ENCODE measurements around a stretch of chr20.

DNA sequence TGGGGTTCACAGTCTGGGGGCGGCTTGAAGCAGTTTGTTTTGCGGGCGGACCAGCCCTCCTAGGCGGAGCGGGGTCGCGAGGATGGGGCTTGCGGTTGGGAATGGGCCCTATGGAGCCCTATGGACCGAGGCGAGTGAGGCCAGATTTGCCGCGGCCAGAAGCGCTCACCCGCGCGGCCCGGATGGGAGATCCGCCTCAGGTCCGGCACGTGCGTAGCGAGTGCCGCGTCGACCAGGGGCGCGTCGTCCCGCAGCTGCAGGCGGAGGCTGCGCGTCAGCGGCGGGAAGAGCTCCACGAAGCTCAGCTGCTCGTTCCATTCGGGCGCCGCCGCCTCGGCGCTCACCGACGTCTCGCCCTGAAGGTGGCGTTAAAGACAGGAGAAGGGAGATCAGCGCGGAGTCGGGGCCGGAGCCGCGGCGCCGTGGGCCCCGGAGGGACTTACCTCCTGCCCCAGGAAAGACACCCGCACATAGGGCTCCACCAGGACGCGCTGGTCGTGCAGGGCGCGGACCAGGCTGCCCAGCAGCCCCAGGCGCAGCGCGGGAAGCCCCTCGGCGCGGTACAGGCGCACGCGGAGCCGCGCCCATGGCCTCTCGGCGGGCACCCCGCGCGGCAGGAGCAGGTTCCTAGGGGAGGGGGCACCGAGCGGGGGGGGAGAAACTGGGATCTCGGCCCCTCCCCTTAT is 14.1 kb upstream of the SPAG4 start:
- PRO-cap, result no peak

- PRO-cap, result no peak
Observed at GRCh38 chr20:35698282-35698715, 853 bp downstream of the NFS1 start.

DNA sequence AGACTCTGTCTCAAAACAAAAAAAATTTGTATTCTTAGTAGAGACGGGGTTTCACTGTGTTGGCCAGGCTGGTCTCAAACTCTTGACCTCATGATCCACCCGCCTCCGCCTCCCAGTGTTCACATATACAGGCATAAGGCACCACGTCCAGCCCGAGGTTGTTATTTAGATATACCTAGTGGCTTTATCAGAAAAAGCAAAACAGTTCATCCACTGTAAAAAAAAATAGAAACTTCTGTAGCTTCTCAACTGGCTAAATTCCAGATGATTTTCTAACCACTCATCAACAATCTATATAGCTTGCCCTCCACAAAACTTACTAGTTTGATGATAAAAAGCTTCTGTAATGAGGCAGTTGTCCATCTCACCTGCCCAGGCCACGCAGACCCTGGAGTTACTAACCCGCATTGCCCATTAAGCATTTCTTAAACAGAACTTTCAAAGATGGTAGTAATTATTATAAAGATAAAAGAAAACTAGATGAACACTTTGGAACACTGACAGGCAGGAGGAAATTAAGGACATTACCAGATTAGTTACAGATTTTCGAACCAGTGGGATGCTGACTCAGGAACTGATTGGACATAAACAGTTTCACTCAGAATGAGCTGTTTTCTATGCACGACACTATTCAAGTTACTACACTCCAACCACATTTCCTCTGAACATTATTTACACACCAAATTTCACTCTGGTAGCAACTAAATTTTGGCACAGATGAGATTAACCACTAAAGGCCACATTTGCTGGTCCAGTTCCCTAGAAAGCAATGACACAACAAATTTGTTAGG is 2.7 kb downstream of the ROMO1 start:
- PRO-cap, result unidirectional peak, minus-strand start at position 667 of the sequence

DNA sequence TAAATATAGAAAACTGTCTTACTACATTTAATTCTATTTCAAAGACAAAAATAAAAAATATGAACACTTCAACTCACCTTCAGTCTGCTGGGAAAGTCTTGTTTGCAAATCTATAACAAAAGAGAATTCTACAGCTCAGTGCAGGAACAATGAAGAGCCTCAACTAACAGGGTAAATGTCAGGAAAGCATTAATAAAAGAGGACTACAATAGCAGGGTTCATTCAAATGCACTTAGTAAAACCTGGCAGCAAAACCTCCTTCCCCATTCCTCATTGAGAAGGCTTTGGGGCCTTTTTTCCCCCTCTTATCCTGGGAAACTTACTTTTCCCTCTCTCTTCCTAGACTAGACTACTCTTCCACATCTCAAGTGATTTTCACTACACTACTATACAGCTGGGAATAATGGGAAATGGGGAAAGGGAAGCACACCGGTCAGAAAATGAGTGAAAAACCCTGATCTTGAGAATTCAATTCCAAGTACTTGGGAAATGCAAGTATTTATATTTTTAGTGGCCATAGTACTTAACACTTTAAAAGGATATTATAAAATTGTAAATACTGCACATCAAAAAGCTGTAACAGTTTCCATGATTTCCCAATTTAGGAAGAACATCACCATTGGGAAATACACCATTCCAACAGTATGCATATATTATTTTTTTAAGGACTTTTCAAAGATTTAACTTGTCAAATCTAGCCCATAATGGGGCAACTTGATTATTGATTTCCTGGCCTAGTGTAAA is 10.1 kb downstream of the ROMO1 start:
- PRO-cap, result no peak

DNA sequence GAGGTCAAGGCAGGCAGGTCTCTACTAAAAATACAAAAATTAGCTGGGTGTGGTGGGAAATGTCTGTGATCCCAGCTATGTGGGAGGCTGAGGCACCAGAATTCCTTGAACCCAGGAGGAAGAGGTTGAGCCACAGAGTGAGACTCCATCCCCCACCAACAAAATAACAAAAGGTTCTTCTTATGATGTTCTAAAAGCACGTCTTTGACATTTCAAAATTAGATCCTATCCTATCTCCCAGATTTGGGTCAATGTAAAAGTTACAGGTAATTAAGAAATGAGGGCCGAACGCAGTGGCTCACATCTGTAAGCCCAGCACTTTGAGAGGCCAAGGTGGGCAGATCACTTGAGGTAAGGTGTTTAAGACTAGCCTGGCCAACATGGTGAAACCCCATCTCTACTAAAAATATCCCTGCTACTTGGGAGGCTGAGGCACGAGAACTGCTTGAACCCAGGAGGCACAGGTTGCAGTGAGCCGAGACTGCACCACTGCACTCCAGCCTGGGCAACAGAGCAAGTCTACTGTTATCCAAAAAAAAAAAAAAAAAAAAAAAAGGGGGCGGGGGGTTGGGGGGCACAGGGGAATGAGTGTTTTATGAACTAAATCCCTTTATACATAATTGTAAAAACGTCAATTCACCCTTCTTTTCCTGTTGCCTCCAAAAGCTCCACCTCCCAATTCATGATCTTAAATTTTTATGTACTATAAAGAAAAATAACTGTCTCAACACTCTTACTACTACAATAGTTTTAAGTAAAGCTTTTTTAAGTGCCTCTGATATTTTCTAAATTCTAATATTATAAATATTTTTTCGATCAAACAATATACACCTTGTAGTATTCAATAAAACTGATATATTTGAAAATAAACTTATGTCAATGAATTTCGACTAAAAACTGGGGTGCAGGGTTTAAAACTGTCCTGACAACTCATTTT is 13.0 kb downstream of the ROMO1 start:
- PRO-cap, result no peak

DNA sequence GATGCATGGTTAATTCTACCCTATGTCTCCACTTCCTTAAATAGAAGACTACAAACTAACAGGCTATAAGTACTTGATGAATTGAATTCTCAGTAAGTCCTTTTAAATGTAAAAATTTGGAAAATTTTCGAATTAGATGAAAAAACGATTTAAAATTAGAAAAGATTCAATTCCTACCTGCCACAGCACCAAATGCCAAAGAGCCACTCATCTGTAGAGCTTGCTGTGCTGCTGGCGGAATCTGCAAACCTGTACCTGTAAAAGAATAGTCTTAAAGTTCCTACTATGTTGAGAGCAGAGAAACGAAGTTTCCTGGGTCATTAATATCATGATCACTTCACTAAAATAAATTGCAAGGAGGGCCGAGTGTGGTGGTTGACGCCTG is 13.6 kb downstream of the ROMO1 start:
- PRO-cap, result no peak

DNA sequence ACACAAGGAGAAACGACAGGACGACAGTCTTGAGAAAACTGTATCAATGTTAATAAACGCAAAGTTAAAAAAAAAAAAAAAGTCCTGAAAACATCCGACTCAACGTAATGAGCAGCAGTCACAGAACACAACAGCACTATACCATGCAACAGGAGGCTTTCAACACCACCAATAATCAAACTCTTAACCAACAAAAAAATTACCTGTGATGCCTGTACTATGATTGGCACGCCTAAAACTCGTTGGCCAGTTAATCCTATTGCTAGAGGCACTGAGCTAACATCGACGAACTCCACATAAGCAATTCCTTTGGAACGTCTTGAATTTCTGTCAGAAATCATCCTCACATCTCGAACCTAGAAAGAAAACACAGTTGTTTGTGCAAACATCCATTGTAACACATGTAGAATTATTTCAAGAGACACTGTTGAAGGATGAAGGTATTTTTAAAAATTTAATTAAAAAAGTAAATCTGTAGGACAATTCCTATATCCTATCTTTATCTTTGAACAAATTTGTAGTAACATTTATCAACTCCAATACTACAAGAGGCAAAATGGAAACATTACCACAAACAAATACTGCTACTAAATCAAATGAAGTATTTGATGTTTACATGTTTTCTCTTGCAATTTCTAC is 17.6 kb downstream of the RBM39 start:
- PRO-cap, result no peak

DNA sequence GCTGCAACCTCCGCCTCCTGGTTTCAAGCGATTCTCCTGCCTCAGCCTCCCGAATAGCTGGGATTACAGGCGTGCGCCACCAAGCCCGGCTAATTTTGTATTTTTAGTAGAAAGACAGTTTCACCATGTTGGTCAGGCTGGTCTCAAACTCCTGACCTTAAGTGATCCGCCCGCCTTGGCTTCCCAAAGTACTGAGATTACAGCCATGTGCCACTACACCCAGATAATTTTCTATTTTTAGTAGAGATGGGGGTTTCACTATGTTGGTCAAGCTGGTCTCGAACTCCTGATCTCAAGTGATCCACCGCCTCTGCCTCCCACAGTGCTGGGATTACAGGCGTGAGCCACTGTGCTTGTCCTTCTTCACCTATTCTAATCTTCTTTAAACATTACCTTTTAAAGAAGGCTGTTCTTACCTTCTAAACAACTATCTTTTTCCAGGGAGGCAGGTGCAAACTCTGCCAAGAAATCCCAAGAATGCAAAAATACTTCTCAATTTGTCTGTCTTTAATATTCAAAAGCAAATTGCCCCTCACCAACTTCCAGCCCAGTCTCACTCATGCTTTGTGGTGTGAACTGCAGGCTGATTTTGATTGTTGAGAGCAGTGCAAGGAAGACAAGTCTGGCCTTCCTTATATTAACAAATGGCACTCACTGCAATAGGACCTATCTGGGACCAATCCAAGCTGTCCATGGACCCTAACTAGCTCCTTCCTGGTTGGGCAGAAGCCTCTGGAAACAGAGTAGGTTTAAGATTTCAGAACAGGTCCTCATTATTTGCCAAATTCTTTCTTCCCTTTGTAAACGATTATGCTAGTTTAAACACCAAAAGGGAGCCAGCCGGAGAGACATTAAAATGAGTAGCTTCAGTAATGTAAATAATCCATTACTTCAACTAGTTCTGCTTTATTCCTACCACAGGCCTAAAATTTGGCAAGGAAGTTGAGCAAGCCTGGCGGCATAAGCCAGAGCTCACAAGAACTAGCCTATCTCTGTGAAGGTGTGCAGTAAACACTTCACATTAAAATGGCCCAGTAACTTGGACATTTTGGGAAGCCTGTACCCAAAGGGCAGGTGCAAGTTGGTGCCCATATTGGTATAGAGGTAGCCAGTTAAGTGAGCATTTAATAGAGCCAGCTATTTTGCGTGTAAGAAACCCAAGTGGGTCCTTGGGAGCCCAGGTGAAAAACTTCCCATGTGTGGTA is 1.6 kb downstream of the SCAND1 start:
- PRO-cap, result no peak

DNA sequence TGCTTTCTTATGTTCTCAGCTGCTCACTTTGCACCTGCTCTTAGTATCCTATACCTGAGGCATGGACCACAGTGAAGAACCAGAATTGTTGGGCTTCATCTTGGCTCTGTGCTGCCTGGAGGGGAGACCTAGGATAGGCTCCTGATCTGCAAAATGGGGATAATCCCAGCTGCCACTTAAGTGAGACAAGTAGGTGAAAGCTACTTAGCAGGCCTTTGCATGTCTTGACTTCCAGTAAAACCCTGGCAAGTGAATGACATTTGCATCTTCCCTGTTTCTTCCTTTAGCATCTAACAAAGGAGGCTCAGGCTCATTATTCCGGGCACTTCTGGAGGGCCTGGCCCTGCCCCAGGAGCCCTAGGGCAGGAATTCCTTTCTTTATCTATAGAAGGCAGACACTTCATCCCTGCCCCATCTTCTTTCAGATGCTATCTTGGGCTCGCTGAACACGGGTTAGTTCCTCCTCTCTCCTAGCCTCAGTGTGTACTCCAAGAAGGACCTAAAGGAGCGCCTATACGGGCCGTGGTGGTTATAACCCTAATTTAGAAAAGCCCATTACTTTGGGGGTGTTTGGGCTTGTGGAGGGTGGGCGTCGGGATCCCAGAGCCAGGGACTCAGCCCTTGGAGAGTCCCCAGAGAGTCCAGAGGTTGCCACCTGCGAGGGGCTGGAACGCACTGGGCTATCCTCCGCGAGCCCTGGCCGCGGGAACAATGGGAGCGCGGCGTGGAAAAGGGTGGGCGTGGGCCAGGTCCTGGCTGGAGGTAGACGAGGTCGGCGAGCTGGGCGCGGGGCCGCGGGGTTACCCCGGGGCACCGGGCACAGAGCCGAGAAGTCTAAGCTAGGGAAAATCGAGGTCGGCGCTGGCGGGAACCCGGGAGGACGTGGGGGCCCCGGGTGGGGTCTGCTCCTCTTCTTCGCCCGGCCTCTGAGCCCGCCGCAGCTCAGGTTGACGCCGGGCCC is 62.8 kb upstream of the EPB41L1 start:
- PRO-cap, result no peak

DNA sequence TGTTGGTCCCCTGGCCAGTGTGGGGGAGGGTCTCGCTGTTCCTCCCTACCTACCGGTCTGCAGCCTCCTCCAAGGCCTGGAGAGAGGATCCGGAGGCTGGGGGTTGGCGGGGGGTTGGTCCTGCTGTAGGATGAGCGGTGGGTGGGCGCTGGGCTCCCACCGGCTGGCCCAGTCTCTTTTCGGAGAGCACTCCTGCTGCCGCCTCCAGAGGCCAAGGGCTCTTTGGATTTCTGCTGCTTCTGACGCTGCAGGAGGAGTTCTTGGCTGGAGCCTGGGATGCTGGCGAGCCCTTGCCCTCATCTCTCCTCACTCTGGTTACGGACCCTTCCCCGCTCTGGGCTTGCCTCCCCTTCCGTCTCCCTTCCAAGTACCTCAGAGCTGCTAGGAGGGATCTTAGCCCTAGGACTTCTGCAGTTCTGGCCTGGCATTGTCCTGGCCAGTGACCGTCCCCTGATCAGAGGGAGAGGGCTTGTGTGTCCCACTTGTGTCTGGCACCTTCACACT is 522 bp downstream of the EPB41L1 start:
- PRO-cap, result no peak

GRCh38 chr20:36570669-36570956 is 2.8 kb upstream of the TGIF2 start:
- PRO-cap, result no peak

GRCh38 chr20:36594036-36594590 is 11.5 kb upstream of the RAB5IF start:
- PRO-cap, result no peak

GRCh38 chr20:36676756-36677092 is 30.7 kb upstream of the SLA2 start:
- PRO-cap, result no peak

- PRO-cap, result no peak
Observed at GRCh38 chr20:36908200-36909031, 32.5 kb downstream of the TLDC2 start.

DNA sequence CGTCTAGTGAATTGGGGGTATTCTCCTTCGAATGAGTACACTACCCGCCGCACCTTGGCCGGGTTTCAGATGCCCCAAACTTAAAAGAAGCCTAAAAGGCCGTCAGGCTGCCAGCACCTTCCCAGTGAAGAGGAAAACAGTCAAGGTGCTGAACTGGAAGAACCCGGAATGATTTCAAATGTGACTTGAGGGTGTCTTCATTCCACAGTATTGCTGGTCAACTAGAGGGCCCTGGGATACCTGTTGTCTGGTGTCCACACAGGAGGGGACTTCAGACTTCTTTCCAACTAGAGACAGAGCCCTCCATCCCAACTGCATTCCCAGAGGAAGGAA is 446 bp upstream of the SAMHD1 start:
- PRO-cap, result no peak

DNA sequence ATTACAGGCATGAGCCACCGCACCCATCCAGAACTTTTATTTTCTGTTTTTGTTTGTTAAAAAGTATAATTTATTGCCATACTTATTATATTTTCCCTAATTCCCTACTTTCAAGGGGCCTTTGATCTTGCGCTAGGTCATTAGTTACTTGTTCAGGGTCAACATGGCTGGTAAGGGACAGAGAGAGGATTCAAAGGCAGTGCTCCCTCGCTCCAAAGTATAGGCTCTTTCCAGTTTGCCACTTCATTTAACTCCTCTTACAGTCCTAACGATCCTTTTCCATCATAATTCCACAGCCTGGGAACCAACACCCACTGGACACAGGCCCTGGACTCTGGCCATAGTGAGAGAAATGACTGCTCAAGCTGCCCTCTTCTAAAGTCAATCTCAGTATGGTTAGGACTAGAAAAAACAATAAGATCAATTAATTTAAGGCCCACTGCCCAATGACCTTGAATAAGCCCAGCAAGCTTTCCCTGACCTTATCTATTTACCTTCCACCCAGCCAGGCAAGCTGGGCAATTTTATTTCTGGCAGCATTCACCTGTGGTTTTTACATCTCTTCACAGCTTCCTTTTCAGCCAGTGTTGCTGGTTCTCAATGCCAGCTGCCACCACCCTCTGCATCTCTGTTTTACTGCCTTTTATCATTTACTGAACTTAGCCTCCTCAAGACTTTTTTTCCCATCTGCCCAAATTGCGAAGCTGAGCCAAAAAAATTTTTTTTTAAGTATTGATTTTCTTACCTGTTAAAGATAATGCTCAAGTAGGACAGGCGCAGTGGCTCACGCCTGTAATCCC is 3.6 kb upstream of the SAMHD1 start:
- PRO-cap, result no peak

DNA sequence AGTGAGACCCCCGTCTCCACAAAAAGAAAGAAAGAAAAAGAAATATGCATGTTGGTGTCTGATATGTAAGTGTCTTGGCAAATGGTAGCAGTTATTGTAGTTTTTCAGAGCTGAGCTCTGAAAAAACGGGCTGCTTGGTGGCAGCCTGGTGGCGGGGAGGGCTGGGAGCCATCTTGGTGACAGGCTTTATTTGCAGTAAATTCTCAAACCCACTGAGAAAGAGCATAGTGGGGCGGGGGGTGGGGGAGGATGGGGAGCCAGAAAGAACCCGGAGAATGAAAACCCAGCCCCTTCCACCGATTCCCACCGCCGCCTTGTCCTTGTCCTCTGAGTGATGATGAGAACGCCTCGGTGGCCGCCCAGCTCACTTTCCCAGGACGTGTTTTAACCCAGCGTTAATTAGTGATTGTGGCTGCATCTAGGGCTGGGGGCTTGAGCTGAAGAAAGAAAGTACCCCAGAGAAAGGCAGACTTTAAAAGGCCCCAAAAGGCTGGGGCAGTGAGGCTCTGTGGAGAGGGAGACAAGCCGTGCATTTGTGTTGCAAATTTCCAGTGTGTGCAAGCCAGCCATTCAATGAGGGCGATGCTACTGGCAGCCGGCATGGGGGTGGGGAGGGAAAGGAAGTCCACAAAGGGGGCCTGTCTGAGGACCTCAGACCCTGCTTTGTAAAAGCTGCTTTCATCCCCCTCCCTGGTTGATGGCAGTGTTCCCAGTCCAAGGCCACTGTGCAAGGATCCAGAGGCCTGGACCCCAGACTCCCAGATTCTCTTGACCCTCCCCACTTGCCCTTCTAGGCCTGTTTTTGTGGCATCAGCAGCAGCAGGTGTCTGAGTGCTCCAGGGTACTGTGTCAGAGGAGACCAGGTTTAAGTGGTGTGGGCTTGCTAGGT is 6.2 kb upstream of the GHRH start:
- PRO-cap, result no peak

DNA sequence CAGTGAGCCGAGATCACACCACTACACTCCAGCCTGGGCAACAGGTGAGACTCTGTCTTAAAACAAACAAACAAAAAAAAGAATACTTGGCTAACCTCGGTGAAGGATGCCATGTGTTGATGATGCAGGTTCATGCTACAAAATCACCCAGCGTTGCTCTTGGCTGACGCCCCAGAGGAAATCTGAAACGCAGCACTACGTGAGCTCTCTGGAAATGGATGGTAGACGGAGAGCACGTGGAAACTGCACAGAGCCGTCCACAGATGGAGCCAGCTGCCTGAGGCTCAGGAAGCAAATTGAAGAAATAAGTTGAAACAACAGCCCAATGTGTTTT is 12.9 kb upstream of the MANBAL start:
- PRO-cap, result no peak

DNA sequence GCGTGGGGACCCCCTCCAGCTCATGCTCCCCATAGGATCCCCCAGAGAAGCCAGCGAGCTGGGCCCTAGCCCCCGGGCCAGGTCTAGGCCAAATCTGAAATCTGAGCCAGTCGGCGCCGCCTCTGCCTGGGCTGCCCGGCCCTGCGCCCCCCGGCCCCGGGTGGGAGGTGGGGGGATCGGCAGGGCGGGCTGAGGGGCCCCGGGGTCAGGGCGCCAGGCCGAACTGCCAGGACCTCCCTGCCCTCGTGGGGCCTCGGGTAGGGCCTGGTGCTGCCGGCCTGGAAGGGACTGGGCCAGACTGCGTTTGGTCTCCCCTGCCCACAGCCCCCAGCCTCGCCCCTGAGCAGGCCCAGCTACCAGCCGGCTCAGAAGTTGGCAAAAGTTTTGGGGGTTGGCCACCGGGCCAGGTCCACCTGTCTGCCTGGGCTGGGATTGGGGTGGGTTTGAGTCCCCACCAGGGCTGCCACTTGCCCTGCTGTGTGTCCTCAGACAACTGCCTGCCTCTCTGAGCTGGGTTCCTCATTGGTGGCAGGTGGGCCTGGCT is 640 bp downstream of the SRC start:
- PRO-cap, result no peak

- PRO-cap, result no peak
Observed at GRCh38 chr20:37382604-37383371, 36.8 kb downstream of the SRC start.

Measured in endothelial cell (in vitro differentiated cells).